Fallopian tube (tissue), 1 donor: ENCODE data around the genes HYOU1, MFRP and USP2.

DNA sequence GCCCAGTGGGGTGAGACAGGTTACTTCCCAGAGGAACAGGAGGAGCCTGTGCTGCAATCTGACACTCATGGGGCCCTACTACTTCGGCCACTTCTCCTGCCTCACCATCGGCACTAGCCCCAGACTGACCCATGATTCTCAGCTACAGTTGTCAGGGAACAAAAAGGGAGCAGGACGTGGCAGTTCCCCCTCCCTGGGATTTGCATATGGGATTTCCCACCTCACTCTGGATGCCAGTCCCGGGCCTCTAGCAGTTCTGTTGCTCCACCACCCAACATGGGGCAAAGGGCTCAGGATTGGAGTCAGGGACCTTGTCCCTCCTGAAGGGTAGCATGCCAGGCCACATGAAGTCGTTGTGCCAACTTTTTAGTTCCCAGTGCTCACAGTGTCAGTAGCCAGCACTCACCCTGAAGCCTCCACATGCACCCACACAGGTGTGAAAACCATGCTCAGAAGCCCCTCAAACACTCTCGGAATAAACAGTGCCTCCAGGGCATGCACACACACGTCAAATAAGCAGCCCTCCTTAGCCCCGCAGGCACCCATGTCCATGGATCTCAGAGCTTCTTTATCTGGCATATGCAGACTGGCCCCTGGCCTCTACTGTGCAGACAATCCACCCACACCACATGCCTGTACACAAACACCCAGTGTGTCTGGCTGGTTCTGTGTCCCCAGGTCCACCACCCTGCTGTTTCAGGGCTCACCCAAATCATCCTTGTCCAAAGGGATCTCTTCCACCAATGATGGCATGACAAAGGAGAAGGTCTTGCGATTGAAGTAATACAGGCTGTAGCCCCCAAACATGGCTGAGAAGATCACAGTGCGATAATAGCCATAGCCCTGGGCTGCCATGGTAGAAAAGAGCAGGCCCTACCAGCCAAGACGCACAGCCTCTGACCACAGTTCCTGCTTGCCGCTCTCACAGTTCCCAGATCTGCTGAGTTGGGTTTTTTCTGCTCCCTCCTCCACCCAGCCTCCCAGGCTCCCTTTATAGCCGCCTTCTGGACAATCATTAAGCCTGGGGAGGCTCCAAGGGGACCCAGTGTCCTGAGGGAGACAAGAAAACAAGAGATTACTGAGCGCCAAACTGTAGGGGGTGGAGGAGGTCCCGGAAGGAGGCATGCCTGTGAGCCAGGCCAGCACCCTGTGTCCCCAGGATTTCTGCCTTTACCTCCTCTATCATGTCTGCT lies 10.3 kb downstream of the TRAPPC4 start:
- PRO-cap = bidirectional peak, plus-strand start at position 253 of the sequence, minus-strand start at position 126 of the sequence; bidirectional peak, plus-strand start at position 1,018 of the sequence, minus-strand start at position 898 of the sequence

- PRO-cap = no peak
Measured at GRCh38 chr11:119052164-119052525, 4.9 kb downstream of the HYOU1 start.

DNA sequence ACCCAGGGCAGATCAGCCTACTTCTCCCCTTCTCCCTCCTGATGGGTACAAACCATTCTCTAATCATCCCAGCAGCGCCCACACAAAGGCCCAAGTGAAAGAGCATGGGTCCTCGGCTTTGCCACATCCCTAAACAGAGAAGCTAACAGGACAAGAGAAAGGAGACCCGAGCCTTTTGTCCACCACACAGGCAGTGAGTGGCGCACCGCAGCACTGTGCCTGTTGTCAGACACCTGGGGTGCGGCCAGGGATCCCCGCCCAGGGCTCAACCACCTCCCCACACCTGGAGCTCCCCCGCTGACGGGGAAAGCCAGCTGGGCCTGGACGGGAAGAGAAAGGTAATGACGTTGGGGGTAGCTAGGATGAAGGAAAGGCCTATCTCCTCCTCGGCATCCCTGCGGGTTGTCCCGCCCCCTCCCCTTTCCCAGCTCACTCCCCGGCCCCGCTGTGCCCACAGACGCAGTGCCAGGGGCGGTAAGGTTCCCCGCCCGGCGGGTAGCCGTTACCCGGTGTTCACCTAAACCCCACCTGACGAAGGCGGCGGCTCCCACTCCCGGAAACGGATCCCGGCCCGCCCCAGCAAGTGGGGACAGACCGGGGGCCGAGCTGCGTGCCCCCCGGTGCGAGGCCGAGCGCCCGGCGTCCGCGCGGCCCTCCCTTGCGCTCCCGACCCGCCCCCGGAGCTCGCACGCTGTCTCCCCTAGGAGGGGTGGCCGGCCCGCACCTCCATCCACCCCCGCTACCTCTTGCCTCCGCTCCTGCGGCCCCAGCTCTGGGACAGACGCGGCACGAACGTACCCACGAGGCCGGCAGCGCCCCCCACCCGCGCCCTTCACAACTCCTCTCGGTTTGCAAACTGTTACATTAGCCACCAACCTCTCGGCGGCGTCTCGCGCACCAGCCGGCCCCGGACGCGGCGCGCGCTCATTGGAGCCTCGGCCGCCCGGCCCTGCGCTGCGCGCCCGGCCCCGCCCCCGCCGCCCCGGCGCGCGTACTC lies at the start of gene HYOU1:
Gene HYOU1, minus strand, starts transcription at position 929 of the 997 bp plus-strand sequence.
- PRO-cap = bidirectional peak, plus-strand start outside the sequence, minus-strand start at position 851 of the sequence

DNA sequence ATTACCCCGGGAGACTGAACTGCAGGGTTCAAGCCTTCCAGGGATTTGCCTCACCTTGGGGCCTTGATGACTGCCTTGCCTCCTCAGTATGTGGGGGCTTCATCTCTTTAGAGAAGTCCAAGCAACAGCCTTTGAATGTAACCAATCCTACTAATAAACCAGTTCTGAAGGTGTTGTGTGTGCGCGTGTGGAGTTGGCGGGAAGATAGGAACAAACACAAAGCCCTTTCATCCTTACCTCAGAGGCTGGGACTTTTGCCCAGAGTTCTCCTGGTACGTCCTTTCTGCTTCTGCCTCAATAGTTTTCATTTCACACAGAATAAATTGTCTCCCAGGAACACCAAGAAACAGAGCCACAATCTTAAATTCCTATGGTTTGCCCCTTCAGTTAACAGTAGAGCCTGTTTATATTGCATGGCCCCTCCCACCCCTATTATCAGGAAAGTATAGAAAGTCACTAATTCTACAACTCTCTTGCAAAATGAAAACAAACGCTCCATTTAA lies 1.8 kb downstream of the H2AX start:
- PRO-cap = bidirectional peak, plus-strand start outside the sequence, minus-strand start at position 296 of the sequence

- PRO-cap = no peak
Measured at GRCh38 chr11:119096356-119097366, 1.4 kb upstream of the H2AX start.

DNA sequence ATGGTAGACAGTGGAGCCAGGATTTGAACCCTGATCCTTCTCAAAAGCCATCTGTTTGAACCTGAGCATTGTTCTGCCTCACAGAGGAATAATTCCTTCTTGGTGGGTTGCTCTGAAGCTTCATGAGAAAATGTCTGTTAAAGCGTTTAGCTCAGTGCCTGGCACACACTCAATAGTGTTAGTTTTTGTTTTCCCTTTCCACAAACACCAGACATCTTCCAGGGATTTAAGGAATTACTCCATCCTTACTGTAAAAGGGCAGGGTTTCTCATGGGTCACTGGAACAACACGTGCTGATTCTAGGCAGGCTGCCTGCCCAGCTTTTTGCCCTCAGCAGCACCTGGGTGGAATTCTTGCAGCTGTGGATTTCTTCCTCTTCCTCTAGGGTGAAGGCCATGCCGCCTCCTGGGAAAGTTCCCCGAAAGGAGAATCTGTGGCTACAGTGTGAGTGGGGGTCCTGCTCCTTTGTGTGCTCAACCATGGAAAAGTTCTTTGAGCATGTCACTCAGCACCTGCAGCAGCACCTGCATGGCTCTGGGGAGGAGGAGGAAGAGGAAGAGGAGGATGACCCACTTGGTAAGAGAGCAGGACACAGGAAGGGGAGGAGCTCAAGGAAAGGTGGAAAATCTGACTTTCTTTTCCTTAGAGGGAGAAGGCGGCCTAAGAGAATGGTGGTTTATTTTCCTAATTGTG lies 5.3 kb downstream of the HINFP start:
- PRO-cap = bidirectional peak, plus-strand start at position 587 of the sequence, minus-strand start at position 554 of the sequence

- PRO-cap = no peak
Measured at GRCh38 chr11:119309622-119309821, 7.4 kb downstream of the MCAM start.

GRCh38 chr11:119315074-119316173 lies 1.5 kb downstream of the MCAM start:
- PRO-cap = bidirectional peak, plus-strand start at chr11:119315764, minus-strand start at chr11:119315476; bidirectional peak, plus-strand start at chr11:119316347, minus-strand start at chr11:119316103

DNA sequence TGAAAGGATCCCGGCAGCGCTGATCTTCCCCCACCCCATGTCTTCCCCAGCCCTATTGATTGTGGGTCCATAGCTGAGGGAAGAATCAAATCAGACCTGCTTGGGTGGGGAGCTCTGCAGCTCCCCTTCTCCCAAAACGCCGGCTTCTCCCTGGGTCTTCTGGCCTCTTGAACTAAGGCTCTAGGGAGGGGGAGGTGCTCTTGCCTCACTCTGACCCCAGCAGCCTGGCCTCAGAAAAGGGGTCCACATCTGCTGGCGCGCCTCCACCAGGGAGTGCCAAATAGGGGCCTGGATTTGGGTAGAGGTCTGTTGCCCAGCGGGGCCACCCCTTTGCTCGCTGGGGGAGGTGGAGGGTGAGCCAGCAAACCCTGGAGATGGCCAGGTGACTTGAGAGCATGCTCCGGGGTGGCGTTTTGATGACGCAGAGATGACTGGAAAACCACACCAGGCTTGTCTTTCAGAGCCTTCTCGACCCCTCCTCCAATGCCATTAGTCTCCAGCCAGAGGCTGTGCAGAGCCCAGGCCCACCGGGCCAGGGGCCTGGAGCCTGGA lies 1.1 kb upstream of the MCAM start:
- PRO-cap = no peak

- PRO-cap = bidirectional peak, plus-strand start at chr11:119318955, minus-strand start at chr11:119318824
Measured at GRCh38 chr11:119318554-119319434, 1.9 kb upstream of the MCAM start.

DNA sequence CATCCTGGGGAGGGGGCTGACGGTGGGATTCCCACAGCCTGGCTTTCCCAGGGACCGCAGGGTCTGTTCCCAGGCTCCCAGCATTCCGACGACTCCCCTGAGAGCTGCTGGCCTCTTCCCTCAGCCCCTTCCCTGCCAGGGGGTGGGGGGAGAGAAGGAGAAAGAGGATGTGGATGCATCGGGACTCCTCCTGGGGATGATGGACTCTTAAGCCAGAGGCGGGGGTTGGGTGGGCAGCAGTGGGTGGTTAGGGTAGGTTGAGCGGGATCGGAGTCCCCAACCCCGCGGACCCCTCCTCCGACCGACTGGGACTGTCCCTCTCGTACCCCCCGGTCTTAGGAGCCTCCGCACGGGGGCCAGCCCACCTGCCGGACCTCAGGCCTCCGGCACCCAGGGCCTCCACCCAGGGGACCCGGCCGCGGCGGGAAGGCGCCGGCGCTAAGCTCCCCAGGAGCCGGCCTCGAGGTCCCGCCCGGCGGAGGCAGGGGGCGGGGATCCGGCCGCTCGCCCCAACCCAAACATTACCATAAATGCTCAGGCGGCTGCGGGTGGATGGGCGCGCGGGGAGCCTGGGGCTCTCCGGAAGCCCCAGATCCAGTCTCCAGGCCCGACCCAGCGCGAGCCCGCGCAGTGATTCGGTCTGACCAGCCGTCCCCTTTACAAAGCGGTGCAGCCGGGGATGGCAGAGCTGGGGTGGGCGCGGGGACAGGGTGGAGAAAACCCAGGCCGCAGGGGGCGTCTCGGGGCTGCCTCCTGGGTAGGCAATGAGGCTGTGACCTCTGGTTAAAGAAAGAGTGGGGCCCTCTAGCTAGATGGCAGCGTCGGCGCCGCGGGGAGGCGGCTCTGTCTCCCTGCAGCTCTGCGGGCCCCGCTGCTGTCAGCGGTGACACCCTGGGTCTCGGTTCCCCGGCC lies 3.9 kb upstream of the MCAM start:
- PRO-cap = bidirectional peak, plus-strand start at position 597 of the sequence, minus-strand start at position 440 of the sequence

DNA sequence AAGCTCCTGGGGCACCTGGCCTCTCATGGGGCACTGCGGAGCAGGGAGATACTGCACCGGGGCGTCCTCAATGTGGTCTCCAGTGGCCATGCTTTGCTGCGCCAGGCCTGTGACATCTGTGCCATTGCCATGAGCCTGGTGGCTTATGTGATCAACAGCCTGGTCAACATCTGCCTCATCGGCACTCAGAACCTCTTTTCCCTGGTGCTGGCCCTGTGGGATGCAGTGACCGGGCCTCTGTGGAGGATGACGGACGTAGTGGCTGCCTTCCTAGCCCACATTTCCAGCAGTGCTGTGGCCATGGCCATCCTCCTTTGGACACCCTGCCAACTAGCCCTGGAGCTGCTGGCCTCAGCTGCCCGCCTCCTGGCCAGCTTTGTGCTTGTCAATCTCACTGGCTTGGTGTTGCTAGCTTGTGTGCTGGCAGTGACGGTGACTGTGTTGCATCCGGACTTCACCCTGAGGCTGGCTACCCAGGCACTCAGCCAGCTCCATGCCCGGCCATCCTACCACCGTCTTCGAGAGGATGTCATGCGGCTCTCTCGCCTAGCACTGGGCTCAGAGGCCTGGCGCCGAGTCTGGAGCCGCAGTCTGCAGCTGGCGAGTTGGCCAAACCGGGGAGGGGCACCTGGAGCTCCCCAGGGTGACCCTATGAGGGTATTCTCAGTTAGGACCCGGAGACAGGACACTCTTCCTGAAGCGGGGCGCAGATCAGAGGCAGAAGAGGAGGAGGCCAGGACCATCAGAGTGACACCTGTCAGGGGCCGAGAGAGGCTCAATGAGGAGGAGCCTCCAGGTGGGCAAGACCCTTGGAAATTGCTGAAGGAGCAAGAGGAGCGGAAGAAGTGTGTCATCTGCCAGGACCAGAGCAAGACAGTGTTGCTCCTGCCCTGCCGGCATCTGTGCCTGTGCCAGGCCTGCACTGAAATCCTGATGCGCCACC lies 1.4 kb downstream of the RNF26 start:
- PRO-cap = no peak

- PRO-cap = bidirectional peak, plus-strand start at chr11:119338559, minus-strand start at chr11:119338282
Measured at GRCh38 chr11:119337584-119338784, 2.7 kb downstream of the C1QTNF5 start.

DNA sequence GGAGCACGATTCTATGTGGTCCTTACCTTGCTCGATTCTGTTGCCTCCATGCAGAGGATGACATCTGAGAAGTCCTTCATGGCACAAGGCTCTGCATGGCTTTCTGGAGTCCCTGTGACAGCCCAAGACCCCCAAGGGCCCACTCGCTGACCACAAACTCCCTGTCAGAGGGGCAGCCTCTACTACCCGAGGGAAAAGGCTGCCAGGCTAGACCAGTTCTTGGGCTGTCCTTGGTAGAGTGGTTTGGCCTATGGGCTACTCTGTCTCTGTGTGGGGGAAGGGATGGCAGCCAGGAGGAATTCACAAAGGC lies at the start of gene MFRP:
Gene MFRP, minus strand, starts transcription at position 272 of the 310 bp plus-strand sequence.
- PRO-cap = no peak

DNA sequence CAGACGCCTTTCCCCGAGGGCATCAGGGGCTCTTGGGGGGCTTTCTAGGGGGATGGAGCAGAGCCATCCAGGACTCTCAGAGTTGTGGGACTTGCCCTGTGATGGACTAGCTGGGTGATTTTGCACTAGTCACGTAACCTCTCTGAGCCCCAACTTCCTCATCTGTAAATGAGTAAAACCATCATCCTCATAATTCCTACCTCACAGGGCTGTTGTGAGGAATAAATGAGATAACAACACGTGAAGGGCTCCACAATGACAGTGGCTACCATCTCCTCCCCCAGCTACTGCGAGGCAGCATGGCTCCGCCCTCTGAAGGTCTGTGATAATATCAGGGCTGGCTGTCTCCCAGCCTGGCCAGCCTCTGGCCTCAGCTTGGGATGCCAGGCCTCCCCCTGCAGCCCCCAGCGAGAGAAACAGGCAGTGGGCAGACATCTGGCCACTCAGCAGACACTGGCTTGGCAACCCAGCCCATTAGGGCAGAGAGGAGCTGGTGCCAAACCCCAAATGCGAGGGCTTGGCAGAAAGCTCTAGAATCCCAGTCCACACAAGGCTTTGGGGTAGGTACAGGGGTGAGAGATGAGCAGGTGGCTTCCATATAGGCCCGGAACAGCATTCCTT lies 6.7 kb downstream of the USP2 start:
- PRO-cap = no peak

GRCh38 chr11:119380864-119382264 lies at the start of gene USP2:
TSS of gene USP2 (minus strand) at chr11:119381690.
- PRO-cap = unidirectional peak, plus-strand start at chr11:119381104; bidirectional peak, plus-strand start at chr11:119381810, minus-strand start at chr11:119381609

- PRO-cap = no peak
Measured at GRCh38 chr11:119417581-119418981, 4.9 kb downstream of the THY1 start.

DNA sequence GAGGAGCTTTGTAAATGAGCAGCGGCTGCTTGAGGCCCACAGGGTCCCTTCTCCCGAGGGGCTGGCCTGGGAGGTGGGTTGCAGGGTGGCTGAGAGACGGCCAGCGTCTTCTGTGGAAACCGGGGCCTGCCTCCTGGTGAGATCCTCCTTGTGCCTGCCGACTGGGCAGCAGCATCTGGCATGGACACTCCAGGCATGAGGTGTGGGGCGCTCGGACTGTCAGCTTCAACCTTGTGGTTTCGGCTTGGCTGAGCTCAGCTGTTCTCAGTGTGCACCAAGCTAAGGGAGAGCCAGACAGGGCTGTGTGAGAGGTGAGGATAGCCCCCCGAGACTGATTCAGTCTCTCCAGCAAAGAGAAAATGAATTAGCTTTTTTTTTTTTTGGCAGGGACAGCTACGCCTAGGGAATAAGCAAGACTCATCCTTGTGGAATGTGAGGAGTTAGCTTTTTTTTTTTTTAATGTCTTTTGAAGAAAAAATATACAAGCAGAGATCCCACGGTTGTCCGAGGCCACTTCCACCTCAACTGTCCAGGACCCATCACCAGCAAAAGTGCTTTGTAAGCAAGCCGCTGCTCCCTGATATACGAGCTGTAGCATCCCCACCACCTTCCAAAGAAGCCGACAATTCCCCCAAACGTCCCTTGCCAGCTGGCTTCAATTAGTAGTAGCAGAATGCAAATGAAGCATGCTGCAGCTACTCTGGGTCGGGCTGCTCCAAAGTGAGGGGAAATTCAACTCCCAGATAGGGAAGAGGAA lies 9.6 kb upstream of the THY1 start:
- PRO-cap = bidirectional peak, plus-strand start at position 513 of the sequence, minus-strand start at position 333 of the sequence

GRCh38 chr11:119447357-119448016 lies 24.5 kb upstream of the THY1 start:
- PRO-cap = bidirectional peak, plus-strand start at chr11:119447900, minus-strand start at chr11:119447679

- PRO-cap = no peak
Measured at GRCh38 chr11:119742042-119743109, 13.4 kb upstream of the NECTIN1 start.